ENCODE measurements around the genes KLHL24 and HTR3E.

GRCh38 chr3:183629305-183629943 lies 6.0 kb upstream of the KLHL24 start:
- RRBS, result no CpG with 5 or more reads among the region's 1 CpG

- RRBS, result 1% methylated on average over 20 of the region's 51 CpGs
Measured at GRCh38 chr3:183635065-183635838, at the start of gene KLHL24. Gene KLHL24 (plus strand): TSS chr3:183635623.

DNA sequence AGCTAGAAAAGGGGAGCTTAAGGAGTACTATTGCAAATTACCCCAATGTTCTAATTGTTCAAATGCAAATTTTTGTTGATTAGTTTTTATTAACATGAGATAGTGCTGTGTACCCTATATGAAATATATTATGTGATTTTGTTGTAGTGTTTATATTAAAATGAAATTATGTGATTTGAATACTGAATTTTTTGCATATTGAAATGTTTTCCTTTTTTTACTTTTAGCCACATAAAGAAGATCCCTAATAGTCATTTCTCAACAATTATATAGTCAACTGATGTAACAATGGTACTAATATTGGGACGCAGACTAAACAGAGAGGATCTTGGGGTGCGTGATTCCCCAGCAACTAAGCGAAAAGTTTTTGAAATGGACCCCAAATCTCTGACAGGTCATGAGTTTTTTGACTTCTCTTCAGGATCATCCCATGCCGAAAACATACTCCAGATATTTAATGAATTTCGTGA lies 14.7 kb downstream of the KLHL24 start:
- RRBS, result no CpG with 5 or more reads among the region's 5 CpGs

- RRBS, result no CpG with 5 or more reads among the region's 6 CpGs
Measured at GRCh38 chr3:183731501-183732072, 34.0 kb downstream of the YEATS2 start.

- RRBS, result 52% methylated on average over 4 of the region's 12 CpGs
Measured at GRCh38 chr3:184005926-184006643, 11.6 kb downstream of the ABCC5 start.

GRCh38 chr3:184096721-184097182 lies at the start of gene HTR3E:
Gene HTR3E (plus strand): TSS chr3:184097064.
- RRBS, result no CpG with 5 or more reads among the region's 6 CpGs

DNA sequence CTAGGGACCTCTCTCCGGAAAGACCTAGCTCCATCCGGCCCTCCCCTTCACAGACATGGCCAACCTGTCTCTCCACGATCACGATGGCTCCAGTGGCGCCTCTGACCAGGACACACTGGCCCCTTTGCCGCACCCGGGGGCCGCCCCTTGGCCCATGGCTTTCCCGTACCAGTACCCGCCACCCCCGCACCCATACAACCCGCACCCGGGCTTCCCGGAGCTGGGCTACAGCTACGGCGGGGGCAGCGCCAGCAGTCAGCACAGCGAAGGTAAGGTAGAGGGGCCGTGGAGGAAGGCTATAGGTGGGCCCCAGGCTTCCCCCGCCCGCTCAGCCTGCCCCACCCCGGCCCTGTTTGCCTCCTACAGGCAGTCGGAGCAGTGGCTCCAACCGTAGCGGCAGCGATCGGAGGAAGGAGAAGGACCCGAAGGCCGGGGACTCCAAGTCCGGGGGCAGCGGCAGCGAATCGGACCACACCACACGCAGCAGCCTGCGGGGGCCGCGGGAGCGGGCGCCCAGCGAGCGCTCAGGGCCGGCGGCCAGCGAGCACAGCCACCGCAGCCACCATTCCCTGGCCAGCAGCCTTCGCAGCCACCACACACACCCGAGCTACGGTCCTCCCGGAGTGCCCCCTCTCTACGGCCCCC lies 4.6 kb upstream of the AP2M1 start:
- RRBS, result 86% methylated on average over 24 of the region's 50 CpGs

- RRBS, result 0% methylated on average over 12 of the region's 38 CpGs
Measured at GRCh38 chr3:184186262-184187099, 482 bp downstream of the ABCF3 start.

DNA sequence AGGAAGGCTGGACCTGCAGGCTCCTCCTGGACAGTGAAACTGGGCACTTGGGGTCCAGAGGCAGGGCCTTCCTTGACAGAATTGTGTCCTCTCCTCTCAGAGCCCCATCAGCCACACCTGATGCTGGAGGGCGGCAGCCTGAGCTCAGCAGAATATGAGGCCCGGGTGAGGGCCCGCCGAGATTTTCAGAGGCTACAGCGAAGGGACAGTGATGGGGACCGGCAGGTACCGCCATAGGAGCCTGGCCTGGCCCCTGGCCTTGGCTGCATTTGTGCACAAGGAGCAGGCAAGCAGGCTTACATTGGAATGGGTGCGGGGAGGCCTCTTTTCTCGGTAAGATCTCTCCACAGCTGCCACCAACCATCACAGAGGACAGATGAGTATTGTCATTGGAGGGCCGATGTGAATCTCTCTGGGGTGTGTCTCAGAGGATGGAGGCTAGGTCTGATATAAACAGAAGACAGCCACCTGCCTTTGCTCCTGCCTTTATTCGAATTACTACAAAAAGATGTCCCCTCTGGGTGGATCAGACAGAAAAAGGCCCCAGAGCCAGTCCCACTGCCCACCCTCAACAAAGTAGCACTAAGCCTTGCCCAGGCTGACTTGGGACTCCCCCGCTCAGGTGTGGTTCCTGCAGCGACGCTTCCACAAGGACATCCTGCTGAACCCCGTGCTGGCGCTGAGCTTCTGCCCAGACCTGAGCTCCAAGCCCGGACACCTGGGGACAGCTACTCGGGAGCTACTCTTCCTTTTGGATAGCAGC lies 5.3 kb downstream of the VWA5B2 start:
- RRBS, result 77% methylated on average over 5 of the region's 18 CpGs

DNA sequence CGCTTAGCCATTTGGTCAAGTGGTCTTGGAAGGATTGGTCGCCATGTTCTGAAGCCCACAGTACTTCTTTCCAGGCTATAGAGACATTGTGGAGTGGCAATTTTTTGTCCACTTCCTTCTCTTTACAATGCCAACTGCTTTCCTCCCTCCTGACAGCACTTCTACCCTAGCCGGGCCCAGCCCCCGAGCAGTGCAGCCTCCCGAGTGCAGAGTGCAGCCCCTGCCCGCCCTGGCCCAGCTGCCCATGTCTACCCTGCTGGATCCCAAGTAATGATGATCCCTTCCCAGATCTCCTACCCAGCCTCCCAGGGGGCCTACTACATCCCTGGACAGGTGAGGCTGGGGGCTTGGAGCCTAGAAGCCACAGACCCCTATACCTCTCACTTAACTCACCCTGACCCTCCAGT lies 2.8 kb downstream of the EIF4G1 start:
- RRBS, result no CpG with 5 or more reads among the region's 6 CpGs

- RRBS, result no CpG with 5 or more reads among the region's 4 CpGs
Measured at GRCh38 chr3:184317610-184317871, 3.1 kb downstream of the EIF4G1 start.

- RRBS, result no CpG with 5 or more reads among the region's 14 CpGs
Measured at GRCh38 chr3:184332271-184333352, 4.8 kb upstream of the FAM131A start.

DNA sequence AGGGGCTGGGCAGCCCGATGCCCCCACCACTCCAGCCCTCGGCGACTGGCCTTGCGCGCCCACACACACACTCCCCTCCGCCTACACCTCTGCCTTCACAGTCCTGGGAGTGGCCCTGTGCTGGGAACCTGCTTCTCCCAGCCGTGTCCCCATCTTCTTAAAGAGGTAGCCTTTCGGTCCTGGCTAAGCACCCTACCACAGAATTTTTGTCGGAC lies 1.1 kb upstream of the FAM131A start:
- RRBS, result no CpG with 5 or more reads among the region's 9 CpGs

GRCh38 chr3:184362762-184363585 lies 1.5 kb downstream of the POLR2H start:
- RRBS, result 2% methylated on average over 14 of the region's 63 CpGs

- RRBS, result no CpG with 5 or more reads among the region's 6 CpGs
Measured at GRCh38 chr3:184566833-184567385, 5.3 kb downstream of the EPHB3 start.

DNA sequence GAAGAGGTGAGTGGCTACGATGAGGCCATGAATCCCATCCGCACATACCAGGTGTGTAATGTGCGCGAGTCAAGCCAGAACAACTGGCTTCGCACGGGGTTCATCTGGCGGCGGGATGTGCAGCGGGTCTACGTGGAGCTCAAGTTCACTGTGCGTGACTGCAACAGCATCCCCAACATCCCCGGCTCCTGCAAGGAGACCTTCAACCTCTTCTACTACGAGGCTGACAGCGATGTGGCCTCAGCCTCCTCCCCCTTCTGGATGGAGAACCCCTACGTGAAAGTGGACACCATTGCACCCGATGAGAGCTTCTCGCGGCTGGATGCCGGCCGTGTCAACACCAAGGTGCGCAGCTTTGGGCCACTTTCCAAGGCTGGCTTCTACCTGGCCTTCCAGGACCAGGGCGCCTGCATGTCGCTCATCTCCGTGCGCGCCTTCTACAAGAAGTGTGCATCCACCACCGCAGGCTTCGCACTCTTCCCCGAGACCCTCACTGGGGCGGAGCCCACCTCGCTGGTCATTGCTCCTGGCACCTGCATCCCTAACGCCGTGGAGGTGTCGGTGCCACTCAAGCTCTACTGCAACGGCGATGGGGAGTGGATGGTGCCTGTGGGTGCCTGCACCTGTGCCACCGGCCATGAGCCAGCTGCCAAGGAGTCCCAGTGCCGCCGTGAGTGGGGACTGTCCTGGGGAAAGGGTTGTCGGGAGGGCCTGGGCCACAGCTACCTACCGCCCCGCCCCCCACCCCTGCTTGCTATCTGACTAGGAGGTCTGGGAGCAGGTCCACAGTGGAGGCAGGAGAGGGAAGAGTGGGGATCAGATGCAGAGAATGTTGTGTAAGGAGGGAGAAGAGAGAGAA lies 11.2 kb downstream of the EPHB3 start:
- RRBS, result no CpG with 5 or more reads among the region's 42 CpGs

- RRBS, result 22% methylated on average over 3 of the region's 17 CpGs
Measured at GRCh38 chr3:184592376-184593438, 31.1 kb downstream of the EPHB3 start.

- RRBS, result 40% methylated on average over 2 of the region's 14 CpGs
Measured at GRCh38 chr3:184687671-184688053, 24.2 kb downstream of the MAGEF1 start.

- RRBS, result no CpG with 5 or more reads among the region's 6 CpGs
Measured at GRCh38 chr3:184816643-184817043, 4.7 kb downstream of the VPS8 start.

Data from AG10803 (cell line).